Uterus (tissue), 7 donors: ENCODE measurements around a stretch of chr10.

- PRO-cap, 4 experiments: no peak in any of the 4 experiments
- RAMPAGE, long total RNA, 2 experiments: no peak in any of the 2 experiments
- RRBS: no CpG with 5 or more reads among the region's 8 CpGs
Observed at GRCh38 chr10:113425504-113425997, 127.3 kb upstream of the HABP2 start.

DNA sequence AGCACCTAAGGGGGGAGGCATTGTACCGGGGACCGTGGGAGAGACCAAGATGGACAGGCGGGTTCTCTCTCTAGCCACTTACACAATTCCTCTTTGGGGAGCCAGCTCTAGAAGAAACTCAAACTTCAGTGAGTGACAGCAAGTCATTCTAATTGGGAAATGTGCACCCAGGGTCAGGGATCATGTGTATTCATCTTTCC, 73.1 kb upstream of the HABP2 start:
- PRO-cap, 4 experiments: no peak in any of the 4 experiments
- RAMPAGE, long total RNA, 2 experiments: no peak in any of the 2 experiments
- RRBS: no CpG with 5 or more reads among the region's 3 CpGs

- PRO-cap, 4 experiments: no peak in any of the 4 experiments
- RAMPAGE, long total RNA, 2 experiments: no peak in any of the 2 experiments
- RRBS: no CpG with 5 or more reads among the region's 7 CpGs
Observed at GRCh38 chr10:113541029-113541697, 11.7 kb upstream of the HABP2 start.

DNA sequence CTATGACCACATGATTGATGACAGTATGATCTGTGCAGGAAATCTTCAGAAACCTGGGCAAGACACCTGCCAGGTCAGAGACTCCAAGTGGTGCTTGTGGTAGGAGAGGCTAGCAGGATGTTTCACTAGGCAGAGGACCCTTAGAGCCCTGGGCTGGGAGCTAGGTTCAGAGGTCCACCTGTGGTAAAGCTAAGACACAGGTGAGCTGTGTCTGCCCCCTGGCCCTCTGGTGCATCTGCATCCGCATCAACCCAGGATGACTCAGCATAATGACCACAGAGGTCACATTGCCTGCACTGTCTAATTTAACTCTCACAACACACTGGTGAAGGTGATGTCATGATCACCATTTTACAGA, 33.0 kb downstream of the HABP2 start:
- PRO-cap, 4 experiments: no peak in any of the 4 experiments
- RAMPAGE, long total RNA, 2 experiments: no peak in any of the 2 experiments
- RRBS: no CpG with 5 or more reads among the region's 1 CpG

DNA sequence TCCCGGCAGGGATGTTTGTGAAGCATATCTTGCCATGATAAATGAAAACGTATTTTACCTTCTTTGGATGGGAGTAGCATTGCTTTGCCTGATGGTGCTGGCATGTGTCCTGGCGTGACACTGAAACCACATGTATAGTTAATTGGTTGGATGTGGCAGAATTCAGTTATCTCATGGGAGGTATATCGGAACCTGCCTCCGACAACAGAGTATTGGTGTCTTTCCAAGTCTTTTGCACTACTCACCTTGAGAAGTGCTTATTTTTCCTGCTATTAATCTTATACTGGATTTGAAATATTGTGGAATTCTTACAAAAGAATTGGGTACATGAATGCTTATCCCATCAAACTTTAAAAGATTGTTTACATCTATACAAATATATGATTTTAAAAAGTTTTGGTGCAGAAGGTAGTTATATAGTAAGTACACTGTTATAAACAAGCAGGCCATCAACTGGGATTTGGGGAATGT, 1.7 kb downstream of the NHLRC2 start:
- PRO-cap, 4 experiments: no peak in any of the 4 experiments
- RAMPAGE, long total RNA, 2 experiments: no peak in any of the 2 experiments
- RRBS: no CpG with 5 or more reads among the region's 5 CpGs

DNA sequence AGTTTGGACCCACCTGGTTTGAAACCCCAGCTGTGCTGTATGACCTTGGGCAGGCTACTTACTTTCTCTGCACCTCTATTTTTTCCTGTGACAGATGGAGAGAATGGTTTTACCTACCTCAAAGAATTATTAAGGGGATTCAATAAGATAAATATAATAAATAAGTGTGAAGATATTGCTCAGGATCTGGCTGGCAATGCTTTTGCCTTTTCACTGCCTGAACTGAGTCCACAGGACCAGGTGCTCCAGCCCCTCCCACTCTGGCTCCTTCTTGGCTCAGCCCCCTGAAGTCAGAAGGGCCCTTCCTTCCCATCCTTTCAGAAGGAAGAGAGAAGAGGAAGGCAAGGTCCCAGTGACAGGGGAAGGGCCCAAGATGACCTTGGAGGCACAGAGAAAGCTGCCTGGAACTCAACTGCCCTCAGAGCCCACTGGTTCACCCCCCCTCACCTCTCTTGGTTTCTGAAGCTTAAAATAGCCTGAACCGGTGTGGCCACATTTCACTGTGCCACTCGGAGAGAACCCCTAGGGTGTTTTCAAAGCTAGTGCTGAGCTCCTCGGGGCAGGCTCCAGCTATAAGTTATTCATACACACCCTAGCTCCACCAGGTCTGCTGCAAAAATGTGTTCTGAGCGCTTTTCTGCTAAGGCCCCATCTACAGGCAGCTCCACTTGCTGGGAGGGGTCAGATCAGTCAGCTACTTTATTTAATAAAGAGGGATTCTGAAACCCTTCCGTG, 61.0 kb upstream of the ADRB1 start:
- PRO-cap, 4 experiments: no peak in any of the 4 experiments
- RAMPAGE, long total RNA, 2 experiments: no peak in any of the 2 experiments
- RRBS: no CpG with 5 or more reads among the region's 5 CpGs

- PRO-cap, 4 experiments: no peak in any of the 4 experiments
- RAMPAGE, long total RNA, 2 experiments: no peak in any of the 2 experiments
- RRBS: 0% methylated on average over 1 of the region's 44 CpGs
Observed at GRCh38 chr10:114042773-114043532, 713 bp upstream of the ADRB1 start.

DNA sequence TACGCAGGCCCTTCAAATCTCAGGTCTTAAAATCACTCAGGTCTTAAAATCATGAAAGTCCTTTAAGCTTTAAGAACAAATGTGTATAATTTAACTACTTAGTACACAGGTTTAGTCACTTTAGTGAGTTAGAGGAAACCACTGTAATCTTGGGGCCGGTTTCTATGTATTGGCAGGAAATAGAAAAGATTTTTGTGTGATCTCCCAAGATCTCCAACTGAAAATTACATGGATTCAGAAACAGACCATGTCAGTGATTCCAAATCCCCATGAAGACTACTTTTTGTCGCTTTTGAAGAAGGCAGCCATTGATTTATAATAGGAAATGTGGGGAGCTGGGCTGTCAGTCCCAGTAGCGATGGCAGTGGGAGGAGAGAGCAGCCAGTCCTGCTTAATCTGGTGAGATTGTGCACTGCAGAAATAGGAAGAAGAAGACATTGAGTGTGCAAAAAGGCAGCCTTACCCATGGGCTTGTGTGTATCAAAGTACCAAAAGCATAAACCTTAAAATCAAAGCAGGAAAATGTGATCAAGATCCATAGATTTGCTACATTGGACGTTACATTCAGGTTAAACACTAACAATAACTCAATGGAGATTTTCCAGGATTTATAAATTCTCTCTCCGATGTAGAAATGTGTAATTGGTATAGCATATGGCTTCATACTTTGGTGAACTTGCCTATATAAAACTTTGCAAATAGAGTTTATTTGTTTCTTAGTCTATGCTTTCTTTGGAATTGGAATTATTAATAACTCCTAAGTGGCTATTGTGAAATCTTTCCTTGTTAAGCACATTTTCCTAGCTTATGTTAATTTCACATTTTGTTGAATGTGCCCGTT, 4.8 kb downstream of the ADRB1 start:
- PRO-cap, 4 experiments: no peak in any of the 4 experiments
- RAMPAGE, long total RNA, 2 experiments: no peak in any of the 2 experiments
- RRBS: no CpG with 5 or more reads among the region's 7 CpGs

GRCh38 chr10:114145488-114145866, 28.5 kb downstream of the CCDC186 start:
- PRO-cap, 4 experiments: no peak in any of the 4 experiments
- RAMPAGE, long total RNA, 2 experiments: no peak in any of the 2 experiments
- RRBS: no CpG with 5 or more reads among the region's 3 CpGs

- PRO-cap, 4 experiments: no peak in any of the 4 experiments
- RAMPAGE, long total RNA, 2 experiments: no peak in any of the 2 experiments
- RRBS: no CpG with 5 or more reads among the region's 13 CpGs
Observed at GRCh38 chr10:114291669-114292184, 52.7 kb downstream of the VWA2 start.

GRCh38 chr10:114400886-114401570, 3.3 kb downstream of the AFAP1L2 start:
- PRO-cap, 4 experiments: peak in 2 of 4 experiments; most common plus-strand start chr10:114401346 (in 2); most common minus-strand start chr10:114401241 (in 1)
- RAMPAGE, long total RNA, 2 experiments: no peak in any of the 2 experiments
- RRBS: no CpG with 5 or more reads among the region's 9 CpGs

DNA sequence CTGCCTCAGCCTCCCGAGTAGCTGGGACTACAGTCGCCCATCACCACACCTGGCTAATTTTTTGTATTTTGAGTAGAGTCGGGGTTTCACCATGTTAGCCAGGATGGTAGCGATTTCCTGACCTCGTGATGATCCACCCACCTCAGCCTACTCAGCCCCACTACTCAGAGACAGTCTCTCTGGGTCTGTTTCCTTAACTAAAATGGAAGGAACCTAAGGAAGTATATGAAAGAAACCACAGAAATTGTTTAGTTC, 23.7 kb upstream of the AFAP1L2 start:
- PRO-cap, 4 experiments: no peak in any of the 4 experiments
- RAMPAGE, long total RNA, 2 experiments: no peak in any of the 2 experiments
- RRBS: no CpG with 5 or more reads among the region's 5 CpGs

DNA sequence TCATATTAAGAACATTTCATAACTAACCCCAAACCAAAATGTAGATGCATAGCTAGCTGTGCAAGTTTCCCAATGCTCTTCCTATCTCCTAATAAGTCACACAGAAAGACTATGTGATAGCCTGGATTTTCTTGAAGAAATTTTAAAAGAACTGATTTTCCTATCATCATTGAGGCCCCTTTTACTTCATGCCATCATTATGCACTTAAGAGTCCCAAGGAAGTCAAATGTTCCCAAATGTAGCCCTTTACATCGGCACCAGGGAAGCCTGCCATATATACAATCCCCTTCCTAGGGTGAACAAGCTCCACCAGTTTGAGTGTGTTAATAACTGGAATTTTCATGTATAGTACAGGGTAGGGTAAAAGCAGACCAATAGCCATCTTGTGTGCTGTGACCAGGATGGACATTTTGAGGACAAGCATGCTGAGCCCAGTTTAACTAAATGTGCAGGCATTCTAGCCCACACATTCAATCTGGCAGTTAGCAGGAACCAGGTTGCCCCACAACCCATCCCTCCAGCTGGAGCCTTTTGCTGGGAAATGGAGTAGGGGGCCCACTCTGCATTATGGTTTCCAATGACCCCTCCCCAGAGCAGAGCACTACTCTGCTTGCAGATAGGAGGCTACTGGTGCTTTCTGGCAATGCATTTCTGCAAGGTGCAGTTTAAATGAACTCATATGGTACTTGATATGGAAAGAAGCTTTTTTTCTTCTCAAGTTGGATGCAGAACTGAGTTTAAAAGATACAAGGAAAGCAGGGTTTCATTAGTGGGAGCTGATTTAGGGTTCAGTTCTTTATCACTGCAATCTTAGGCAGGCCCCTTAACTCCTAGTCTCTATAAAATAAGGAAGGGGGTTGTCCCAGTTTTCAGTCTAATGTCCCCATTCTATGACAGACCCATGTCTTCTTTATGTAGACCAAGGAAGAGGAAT, 28.8 kb upstream of the AFAP1L2 start:
- PRO-cap, 4 experiments: no peak in any of the 4 experiments
- RAMPAGE, long total RNA, 2 experiments: no peak in any of the 2 experiments
- RRBS: no CpG with 5 or more reads among the region's 1 CpG

DNA sequence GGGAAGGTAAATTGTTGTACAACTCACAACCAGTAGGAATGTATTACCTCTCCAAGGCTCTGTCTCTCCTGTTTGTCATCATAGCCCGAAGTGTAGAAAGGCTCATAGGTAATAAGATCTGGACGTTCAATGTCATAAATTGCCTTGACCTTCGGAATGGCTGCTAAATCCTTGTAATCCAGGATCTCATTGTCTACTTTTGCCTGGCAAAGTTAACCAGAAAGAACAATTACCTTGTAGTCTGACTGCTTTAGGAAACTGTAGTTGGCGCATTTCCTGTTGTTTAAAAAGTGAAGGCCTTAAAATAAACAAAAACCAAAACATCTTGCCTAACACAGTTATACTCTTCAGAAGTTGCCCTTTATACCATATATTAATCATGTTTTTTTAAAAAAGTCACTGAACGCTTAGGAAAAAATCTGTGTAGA, 68.6 kb upstream of the AFAP1L2 start:
- PRO-cap, 4 experiments: no peak in any of the 4 experiments
- RAMPAGE, long total RNA, 2 experiments: no peak in any of the 2 experiments
- RRBS: no CpG with 5 or more reads among the region's 5 CpGs

- PRO-cap, 4 experiments: no peak in any of the 4 experiments
- RAMPAGE, long total RNA, 2 experiments: no peak in any of the 2 experiments
- RRBS: no CpG with 5 or more reads among the region's 13 CpGs
Observed at GRCh38 chr10:114489564-114490367, 85.5 kb upstream of the AFAP1L2 start.

DNA sequence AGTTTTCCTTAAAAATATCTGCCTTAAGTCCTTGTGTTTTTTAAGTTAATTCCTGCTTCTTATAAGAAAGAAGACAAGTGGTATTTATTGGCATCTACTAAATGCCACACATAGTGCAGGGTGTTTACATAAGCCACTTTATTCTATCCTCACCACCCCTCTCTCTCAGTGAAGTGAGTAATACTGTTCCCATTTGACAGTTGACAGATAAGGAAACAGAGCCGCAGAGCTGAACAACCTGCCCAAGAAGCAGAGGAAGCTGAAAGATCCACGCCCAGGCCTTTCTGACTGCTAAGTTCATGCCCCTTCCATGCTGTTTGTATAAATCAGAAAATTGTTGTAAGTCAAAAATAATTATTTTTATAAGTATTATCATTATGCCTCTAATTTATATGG, 54.1 kb downstream of the ABLIM1 start:
- PRO-cap, 4 experiments: no peak in any of the 4 experiments
- RAMPAGE, long total RNA, 2 experiments: no peak in any of the 2 experiments
- RRBS: no CpG with 5 or more reads among the region's 2 CpGs

GRCh38 chr10:114623773-114624309, 34.2 kb downstream of the ABLIM1 start:
- PRO-cap, 4 experiments: no peak in any of the 4 experiments
- RAMPAGE, long total RNA, 2 experiments: no peak in any of the 2 experiments
- RRBS: no CpG with 5 or more reads among the region's 2 CpGs

GRCh38 chr10:114648209-114648894, 9.7 kb downstream of the ABLIM1 start:
- PRO-cap, 4 experiments: no peak in any of the 4 experiments
- RAMPAGE, long total RNA, 2 experiments: no peak in any of the 2 experiments
- RRBS: no CpG with 5 or more reads among the region's 12 CpGs

DNA sequence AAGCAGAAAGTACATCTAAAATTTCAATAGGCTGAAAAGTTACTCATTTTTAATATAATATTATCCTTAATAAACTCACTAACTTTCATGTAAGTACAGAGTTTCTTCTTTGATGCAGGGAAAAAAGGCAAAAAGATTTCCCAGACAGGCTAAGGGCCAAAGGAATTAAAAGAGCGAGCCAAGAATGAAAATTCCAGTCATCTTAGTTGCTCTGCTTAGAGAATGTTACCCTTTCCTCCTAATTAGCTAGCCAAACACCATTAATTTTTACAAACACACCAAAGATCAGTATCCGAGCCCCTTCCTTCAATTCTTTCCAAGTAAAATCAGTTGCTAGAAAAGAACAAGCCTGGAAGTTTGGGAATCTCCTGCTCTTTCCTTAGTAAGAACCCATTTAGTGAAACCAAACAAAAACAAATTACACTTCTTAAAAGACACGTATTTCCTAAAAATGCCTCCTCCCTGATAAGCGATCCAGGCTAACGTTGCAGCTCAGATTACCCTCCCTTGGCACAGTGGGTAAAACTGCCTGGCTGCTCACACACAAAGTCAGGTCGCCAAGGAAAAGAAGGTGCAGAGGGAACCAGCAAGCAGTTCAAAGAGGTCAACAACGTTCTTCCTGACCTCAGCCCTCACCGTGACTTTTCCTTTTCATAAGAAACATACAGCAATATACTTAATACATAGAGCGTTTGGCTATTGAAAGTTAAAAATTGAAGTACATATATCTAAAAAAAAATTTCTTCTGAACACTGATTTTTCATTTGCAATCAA, 57.2 kb upstream of the ABLIM1 start:
- PRO-cap, 4 experiments: no peak in any of the 4 experiments
- RAMPAGE, long total RNA, 2 experiments: no peak in any of the 2 experiments
- RRBS: no CpG with 5 or more reads among the region's 9 CpGs

GRCh38 chr10:114801157-114802012, 20.2 kb upstream of the FHIP2A start:
- PRO-cap, 4 experiments: no peak in any of the 4 experiments
- RAMPAGE, long total RNA, 2 experiments: no peak in any of the 2 experiments
- RRBS: 66% methylated on average over 3 of the region's 11 CpGs